AG04449 (cell line): Measurements from ENCODE around the gene IGBP1.

DNA sequence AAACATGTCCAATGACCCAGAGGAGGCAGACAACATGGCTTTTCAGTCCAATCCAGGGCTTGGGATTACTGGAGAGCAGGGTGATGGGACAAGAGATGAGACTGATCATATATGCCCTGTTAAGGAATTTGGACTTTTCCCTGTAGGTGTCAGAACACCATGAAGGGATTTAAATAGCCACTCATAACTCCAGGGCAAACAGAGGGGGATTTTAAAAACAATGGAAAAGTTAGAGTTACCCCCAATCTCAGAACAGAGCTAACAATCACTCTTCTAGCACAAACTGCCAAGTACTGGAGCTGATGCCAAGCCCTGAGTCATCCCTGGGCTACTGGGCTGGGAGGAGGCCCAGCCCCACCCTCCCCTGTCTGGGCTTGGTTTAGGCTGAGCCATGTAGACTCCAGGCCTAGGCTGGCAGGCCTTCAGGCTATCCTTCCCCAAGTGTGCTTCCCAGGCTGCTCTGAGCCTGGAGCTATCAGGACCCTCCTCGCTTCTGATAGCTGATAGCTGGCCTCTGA lies 22.6 kb upstream of the MSN start:
- RRBS, result no CpG with 5 or more reads among the region's 1 CpG

DNA sequence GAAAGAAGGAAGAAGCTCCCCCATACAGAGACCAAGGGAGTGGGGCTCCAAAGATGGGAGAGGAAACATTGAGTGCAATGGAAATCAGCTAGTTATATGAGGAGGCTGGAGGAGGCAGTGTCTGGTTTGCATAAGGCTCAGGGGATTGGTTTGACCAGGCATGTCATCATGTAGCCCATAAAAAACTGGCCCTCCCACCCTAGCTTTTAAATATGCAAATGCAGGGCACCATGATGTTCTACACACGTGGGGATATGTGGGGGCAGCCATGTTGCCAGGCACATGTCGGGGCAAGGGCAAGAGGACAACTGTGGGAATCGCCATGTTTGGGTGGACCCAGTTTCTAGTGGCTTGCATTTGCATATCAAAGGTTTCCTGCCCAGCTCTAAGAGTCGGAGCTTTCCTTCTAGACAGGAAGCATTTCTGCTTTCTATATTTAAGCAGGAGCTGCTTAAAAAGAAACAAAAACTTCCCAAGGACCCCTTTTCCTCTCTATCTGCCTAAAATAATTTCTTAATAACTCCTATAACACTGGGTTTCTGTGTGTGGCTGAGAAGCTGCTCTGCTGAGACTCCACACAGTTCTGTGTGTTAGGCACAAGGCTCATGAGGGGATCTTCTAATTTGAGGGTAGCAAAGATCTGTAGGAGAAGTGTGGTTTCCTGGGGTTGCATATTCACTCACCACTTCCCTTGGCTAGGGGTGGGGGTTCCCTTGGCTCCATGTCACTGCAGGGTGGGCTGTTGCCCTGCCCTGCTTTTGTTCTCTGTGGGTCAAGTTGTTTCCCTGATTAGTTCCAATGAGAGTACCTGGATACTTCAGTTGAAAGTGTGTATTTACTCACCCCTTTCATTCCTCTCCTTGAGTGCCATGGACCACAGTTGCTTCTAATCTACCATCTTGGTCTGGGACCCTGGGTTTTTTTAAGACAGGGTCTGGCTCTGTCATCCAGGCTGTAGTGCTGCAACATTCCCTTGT lies 113.5 kb downstream of the VSIG4 start:
- RRBS, result no CpG with 5 or more reads among the region's 4 CpGs

- RRBS, result no CpG with 5 or more reads among the region's 5 CpGs
Measured at GRCh38 chrX:66020916-66021214, 19.0 kb downstream of the VSIG4 start.

DNA sequence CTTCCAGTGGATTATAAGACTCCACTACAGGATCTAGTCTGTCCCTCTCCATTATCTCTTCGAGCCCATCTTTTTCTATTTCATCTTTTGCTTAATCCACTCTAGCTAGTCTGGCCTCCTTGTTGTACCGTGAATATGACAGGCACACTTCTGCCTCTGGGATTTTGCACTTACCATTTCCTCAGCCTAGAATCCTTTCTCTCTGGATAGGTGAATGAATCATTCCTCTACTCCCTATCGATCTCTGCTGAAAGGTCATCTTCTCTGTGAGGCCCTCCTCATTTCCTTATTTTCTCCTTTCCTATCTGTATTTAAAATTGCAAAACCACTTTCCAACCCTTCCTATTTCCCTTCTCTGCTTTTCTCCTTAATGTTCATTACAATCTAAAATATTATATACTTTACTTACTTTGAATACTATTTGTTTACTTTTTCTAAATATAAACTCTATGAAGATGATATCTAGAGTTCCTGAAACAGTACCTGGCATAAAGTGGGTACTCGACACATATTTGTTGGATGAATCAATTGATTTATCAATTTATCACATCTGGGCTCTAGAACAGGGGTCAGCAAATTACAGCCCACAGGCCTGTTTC lies 338.5 kb downstream of the OPHN1 start:
- RRBS, result no CpG with 5 or more reads among the region's 4 CpGs

DNA sequence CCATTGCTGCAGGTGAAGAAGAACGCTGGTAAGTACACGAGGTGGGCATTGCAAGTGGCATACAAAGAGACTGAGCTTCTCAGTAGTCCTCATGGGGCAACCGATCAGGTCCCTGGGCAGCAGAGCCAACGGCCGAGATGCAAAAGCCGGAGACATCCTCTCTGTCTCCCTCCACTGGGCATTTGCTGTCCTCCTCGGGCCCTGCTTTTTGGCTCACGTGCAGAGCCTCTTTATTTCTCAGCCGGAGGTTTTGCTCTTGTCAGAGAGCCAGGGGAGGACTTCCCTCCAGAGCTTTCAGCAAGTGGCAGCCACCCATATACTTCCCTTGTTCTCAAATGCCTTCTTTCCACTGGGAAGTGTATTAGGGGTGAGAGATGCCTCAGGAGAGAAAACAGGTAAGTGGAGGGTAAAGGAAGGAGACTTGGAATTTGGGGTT lies 18.1 kb downstream of the STARD8 start:
- RRBS, result 43% methylated on average over 3 of the region's 9 CpGs

DNA sequence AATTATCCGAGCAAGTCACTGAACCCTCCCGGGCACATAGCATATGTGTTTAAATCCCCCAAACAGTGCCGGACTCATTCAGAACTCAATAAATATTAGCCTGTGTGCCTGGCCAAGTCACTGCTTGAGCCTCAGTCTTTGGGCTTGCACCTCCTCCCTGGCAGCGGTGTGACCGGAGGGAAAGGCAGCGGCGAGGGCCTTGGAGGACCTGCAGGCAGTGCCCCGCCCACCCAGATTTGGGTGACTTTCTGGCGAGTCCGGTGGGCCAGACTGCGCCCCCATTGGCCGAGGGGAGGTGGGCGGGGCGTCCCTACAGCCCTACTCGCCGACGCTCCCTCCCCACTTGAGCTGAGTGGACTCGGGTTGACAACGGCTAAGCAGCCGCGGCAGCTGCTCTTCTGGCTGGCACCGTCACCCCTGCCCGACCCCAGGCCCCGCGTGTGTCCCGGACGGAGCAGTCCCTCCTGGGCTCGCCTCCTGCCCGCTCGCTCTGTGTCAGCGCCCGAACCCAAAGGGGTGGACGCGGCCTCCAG lies 45.9 kb downstream of the STARD8 start:
- RRBS, result 17% methylated on average over 8 of the region's 34 CpGs

GRCh38 chrX:68698896-68699391 lies 51.5 kb downstream of the STARD8 start:
- RRBS, result no CpG with 5 or more reads among the region's 2 CpGs

- RRBS, result no CpG with 5 or more reads among the region's 2 CpGs
Measured at GRCh38 chrX:68703619-68703864, 56.1 kb downstream of the STARD8 start.

GRCh38 chrX:68827861-68828273 lies 954 bp upstream of the EFNB1 start:
- RRBS, result no CpG with 5 or more reads among the region's 22 CpGs

GRCh38 chrX:68897696-68898060 lies 68.9 kb downstream of the EFNB1 start:
- RRBS, result no CpG with 5 or more reads among the region's 6 CpGs

GRCh38 chrX:68929523-68929894 lies 100.7 kb downstream of the EFNB1 start:
- RRBS, result no CpG with 5 or more reads among the region's 1 CpG

DNA sequence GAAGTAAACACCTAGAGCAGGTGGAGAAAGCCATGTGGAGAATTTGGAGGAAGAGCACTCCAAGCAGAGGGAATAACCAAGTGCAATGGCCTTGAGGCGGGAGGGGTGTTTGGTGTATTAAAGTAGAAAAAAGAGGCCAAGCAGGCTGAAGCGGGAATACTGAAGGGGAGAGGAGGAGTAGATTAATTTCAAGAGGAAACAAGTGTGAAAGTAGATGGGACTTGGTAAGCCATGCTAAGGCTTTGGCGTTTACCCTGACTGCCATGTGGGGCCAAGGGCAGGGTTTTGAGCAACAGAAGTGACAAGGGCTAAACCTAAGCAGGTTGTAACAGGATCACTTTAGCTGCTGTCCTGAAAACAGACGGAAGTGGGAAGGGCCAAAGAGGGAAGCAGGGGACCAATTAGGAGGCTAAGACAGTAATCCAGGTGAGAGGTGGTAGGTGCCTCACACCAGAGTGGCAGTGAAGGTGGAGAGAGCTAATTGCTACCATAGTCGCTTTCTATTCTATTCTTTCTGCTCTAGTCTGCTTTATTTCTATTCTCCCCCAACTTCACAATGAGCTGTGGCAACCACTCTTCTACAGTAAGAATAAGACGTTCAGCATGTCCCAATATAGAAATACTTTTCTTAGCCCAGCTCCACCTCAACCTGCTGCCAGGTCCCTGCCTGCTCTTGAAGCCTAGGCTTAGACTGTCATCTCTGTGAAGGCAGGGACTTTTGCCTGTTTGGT lies 166.5 kb downstream of the PJA1 start:
- RRBS, result no CpG with 5 or more reads among the region's 6 CpGs

GRCh38 chrX:69109798-69110188 lies 55.5 kb downstream of the PJA1 start:
- RRBS, result no CpG with 5 or more reads among the region's 4 CpGs

DNA sequence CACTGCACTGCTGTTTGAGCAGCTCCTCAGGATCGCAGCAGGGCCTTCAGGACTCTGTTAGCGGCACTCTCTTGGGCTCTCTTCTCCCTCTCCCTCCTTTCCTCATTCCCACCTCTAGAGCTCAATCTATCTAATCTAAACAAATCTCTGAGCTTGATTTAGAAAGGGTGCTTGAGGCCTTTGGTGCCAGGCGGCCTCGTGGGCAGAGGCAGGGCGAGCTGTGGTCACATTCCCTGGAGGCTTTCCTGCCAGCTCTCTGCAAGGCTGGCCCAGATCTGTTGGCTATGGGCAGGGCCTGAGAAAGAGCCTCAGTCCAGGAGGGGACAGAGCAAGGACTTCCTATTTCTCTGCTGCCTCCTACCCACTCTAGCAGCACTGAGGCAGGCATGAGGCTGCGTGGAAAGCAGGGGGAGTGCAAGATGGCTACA lies 38.6 kb downstream of the PJA1 start:
- RRBS, result no CpG with 5 or more reads among the region's 6 CpGs

DNA sequence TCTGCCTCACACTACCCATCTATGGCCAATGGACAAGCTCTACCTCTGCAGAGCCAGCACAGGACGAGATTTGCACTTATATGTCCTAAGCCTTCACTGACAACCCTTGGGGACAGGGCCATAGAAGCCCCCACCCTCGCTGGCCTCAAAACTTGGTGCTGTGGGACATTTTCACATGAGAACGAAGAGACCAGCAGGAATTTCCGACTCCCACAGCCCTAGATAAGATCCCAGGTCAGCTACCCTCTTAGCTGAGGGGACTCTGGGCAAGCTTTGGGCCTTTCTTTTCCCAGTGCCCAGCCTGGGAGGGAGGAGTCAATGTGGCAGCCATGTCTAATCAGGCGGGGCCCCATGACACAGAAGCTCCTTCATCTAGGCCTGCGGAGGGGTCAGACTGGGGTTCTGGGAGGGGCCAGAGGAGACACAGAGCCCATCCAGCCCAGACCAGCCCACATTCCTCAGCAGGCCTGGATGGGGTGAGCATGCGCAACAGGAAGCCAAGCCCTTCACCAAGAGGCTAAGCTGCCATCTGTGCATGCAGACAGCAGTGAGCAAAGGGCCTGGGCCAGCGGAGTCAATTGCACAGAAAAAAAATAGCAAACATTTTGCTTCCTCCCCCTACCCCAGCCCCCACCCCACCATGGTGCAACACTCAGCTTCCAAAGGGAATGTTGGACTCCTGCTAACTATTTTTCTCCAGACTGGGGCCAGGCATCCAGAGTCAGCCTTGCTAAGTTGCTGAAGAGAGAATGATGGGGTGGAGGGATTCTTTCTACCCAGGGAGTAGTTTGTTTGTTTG lies 11.9 kb downstream of the PJA1 start:
- RRBS, result no CpG with 5 or more reads among the region's 8 CpGs

- RRBS, result 7% methylated on average over 9 of the region's 31 CpGs
Measured at GRCh38 chrX:69505787-69506328, 1.7 kb downstream of the NALF2 start.

DNA sequence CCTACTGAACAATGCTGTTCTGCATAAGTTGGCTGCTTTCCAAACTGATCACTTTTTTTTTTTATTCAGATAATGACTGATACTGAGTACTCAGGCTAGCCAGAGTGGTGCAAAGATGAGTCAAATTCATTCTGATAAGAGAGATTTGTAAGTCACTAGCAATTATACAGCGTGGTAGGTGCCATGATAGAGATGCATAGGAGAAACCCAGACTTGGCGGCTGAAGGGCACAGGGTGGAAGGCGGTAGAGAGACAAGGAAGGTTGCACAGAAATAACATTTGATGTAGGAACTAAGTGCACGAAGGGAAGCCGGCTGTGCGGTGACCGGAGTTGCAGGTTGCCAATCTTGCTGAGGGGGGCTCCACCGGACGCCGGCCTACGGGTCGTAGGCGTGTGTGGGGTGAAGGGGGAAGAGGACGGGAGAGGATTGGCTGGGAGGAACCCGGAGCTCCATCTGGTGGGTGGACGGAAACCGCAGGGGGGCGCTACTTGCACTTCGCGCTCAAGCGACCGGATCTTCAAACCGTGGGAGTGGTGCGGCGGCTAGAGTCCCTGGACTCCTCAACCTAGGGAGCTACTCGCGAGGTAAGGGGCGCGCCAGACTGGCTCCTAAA lies at the start of gene IGBP1:
Gene IGBP1 (plus strand): TSS at position 493 of the 615 bp plus-strand sequence.
- RRBS, result 2% methylated on average over 14 of the region's 29 CpGs

GRCh38 chrX:70930302-70930841 lies 524 bp downstream of the SLC7A3 start:
- RRBS, result no CpG with 5 or more reads among the region's 14 CpGs

DNA sequence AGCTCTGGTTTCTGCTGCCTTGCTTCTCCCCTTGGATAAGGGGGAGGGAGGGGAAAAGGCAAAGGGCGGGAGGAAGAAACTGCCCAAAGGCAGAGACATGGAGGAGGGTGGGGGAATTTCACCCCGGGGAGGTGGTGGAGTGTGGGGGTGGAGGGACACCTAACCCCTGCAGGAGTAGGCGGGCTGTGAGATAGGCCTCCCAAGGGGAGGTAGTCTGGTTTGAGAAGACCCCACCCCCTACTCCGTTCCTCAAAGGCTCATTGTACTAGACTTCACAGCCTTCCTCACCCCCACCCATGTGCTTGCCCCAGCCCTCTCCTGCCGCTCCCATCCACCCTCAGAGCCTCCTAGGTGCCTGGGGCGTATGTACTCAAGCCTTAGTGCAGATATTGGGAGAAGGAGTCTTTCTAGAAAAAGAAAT lies 3.0 kb downstream of the CXorf65 start:
- RRBS, result no CpG with 5 or more reads among the region's 6 CpGs

DNA sequence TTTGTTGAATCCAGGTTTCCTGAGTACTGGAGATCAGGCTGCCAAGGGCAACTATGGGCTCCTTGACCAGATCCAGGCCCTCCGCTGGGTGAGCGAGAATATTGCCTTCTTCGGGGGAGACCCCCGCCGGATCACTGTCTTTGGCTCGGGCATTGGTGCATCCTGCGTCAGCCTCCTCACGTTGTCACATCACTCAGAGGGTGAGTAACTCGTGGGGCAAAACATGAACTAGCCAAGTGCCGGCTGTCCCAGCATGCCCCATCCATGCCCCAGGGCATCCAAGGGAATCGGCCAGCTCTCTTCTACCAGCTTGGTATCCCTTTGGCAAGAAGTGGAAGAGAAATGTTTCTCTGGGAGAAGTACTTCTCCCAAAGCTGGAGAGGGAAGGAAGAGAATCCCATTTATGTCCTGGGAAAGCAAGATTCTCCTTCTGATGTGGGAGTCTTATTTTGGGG lies 19.5 kb downstream of the NLGN3 start:
- RRBS, result no CpG with 5 or more reads among the region's 11 CpGs